Esophagus muscularis mucosa (tissue), 4 donors: ENCODE data around the gene CDKN2B.

DNA sequence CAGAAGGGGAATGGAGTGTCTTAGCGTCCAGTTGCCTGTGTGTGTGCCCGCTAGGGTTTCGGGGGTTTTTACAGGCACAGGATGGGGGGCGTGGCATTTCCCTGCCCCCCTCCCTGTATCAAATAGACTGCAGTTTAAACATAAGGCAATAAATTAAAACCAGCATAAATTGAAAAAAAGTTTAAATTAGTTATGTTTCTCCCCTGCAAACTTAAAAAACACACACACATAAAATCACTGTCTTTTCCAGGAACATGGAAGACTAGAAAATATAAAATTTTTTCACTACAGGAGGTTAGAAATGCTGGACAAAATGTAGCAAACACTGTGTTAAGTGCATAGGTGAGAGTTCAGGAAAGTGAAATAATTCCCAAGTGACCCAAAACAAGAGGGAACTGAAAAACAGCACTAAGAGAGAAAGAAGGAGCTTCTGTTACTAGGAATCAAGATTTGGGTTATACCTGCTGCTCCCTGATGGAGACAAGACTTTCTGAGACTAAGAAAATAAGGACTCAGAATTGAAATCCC, 69.3 kb downstream of the CDKN2A start:
- PRO-cap, result no peak
- RAMPAGE, long total RNA, 4 experiments, result start-site peak on the plus strand in 1 of 4 experiments, centred at position 323 of the sequence, 6 reads per replicate

DNA sequence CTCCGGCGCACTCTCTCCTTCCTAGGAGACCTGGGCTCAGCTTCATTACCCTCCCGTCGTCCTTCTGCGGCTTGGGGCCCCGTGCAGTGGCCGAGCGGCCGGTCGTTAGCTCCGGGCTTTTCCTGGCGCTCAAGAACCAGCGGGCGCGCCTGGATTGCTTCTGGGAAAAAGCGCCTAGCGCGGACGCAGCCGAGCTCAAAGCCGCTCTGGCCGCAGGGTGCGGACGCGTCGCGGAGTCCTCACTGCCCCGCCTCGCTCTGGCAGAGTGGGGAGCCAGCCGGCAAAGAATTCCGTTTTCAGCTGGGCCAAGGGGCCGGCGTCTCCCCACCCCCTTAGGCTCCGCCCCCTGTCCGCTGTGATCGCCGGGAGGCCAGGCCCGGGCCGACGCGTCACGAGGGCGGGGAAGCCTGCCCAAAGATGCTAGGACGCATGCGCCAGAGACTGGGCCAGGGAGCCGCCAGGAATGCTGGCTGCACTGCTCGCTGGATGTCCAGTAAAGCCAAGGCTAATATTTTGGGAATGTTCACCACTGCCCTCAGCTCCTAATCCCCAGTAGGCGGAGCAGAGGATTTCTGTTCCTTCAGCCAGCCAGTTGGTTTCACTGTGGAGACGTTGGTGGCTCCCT, at the start of gene CDKN2B:
CDKN2B (minus strand) TSS at position 267 of the 625 bp plus-strand sequence.
- PRO-cap, result bidirectional peak, plus-strand start at position 437 of the sequence, minus-strand start at position 259 of the sequence
- RAMPAGE, long total RNA, 4 experiments, result start-site peak on the minus strand in 4 of 4 experiments, centred at positions 203 to 242 of the sequence, 14 to 173 reads per replicate

GRCh38 chr9:22041736-22042357, 32.7 kb upstream of the CDKN2B start:
- PRO-cap, result no peak
- RAMPAGE, long total RNA, 4 experiments, result no peak in any of the 4 experiments

GRCh38 chr9:22050978-22051341, 41.9 kb upstream of the CDKN2B start:
- PRO-cap, result no peak
- RAMPAGE, long total RNA, 4 experiments, result no peak in any of the 4 experiments

DNA sequence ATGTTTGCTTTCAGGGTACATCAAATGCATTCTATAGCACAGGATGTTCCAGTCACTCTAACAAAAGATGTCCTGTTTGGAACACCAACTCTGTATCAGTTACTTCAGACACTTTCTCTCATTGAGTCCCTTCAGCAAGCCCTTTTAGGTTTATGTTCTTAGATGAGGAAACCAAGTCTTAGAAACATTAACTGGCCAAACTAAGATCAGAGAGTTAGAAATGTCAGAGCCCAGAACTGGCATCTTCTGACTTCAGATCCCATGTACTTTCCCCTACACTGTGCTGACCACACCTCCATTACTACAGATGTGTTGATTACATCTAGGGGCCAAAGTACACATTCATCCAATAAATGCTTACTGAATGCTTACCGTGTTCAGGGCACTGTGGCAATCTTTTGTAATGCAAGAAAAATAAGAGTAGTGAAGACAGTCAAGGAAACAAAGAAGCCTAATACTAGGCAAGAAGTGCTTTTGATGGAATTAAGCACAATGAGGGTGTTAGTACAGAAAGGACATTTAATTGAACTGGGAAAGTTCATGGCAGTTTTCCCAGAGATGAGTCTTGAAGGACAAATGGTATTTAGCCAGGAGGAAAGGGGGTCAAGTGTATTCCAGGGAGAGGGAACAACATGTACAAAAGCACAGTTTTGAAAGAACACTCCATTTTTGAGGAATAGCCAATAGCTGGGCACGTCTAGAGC, 89.6 kb upstream of the CDKN2B start:
- PRO-cap, result no peak
- RAMPAGE, long total RNA, 4 experiments, result no peak in any of the 4 experiments

DNA sequence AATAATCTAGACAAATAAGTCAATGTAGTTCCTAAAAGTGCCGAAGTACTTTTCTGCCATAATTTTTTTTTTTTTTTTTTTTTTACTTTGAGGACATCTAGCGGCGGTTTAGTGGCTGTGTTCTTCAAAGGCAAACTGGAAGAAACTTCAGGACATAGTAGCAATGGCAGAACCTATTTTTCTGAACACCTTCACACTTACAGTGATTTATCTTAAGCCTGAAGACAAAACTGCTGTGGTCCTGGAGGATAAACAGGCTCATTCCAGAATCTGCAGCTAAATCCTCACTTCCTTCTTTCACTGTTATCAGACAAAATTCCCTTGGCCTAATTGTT, 207.6 kb upstream of the DMRTA1 start:
- PRO-cap, result no peak
- RAMPAGE, long total RNA, 4 experiments, result no peak in any of the 4 experiments

DNA sequence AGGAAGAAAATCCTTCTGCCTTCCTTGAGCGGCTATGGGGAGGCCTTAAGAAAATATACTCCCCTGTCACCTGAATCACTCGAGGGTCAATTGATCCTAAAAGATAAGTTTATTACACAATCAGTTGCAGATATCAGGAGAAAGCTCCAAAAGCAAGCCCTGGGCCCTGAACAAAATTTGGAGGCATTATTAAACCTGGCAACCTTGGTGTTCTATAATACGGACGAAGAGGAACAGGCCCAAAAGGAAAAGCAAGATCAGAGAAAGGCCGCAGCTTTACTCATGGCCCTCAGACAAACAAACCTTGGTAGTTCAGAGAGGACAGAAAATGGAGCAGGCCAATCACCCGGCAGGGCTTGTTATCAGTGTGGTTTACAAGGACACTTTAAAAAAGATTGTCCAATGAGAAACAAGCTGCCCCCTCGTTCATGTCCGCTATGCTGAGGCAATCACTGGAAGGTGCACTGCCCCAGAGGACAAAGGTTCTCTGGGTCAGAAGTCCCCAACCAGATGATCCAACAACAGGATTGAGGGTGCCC, 9.3 kb upstream of the DMRTA1 start:
- PRO-cap, result no peak
- RAMPAGE, long total RNA, 4 experiments, result no peak in any of the 4 experiments

- PRO-cap, result no peak
- RAMPAGE, long total RNA, 4 experiments, result no peak in any of the 4 experiments
Observed at GRCh38 chr9:22820668-22820961, 374.0 kb downstream of the DMRTA1 start.

GRCh38 chr9:24202038-24202325, 343.7 kb downstream of the IZUMO3 start:
- PRO-cap, result no peak
- RAMPAGE, long total RNA, 4 experiments, result no peak in any of the 4 experiments

GRCh38 chr9:26975520-26976802, 19.7 kb downstream of the IFT74 start:
- PRO-cap, result no peak
- RAMPAGE, long total RNA, 4 experiments, result no peak in any of the 4 experiments

- PRO-cap, result no peak
- RAMPAGE, long total RNA, 4 experiments, result no peak in any of the 4 experiments
Observed at GRCh38 chr9:27110322-27110707, 1.3 kb downstream of the TEK start.

DNA sequence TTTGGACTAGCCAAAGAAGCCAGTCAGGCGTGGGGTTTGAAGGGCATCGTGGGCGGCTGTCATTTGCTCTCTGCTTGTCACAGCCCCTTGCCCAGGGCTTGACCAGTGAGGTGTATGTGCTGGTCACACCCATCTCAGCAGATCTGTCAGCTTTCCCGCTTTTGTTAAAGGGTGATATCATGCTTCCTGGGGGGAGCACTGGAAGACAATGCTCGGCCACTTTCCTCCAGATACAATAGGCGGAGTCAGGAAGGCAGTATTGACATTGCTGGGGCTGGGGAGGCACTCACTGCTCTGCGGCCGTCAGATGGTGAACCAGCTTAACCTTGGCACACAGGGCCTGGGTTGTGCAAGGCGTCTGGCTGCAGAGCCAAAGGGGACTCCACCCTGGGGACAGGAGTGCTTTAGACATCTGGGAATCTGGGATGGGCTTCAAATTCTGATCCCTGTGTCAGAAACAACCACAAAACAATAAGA, 8.7 kb downstream of the TEK start:
- PRO-cap, result bidirectional peak, plus-strand start at position 262 of the sequence, minus-strand start at position 148 of the sequence
- RAMPAGE, long total RNA, 4 experiments, result no peak in any of the 4 experiments

- PRO-cap, result no peak
- RAMPAGE, long total RNA, 4 experiments, result no peak in any of the 4 experiments
Observed at GRCh38 chr9:27280736-27281573, 16.0 kb downstream of the EQTN start.

DNA sequence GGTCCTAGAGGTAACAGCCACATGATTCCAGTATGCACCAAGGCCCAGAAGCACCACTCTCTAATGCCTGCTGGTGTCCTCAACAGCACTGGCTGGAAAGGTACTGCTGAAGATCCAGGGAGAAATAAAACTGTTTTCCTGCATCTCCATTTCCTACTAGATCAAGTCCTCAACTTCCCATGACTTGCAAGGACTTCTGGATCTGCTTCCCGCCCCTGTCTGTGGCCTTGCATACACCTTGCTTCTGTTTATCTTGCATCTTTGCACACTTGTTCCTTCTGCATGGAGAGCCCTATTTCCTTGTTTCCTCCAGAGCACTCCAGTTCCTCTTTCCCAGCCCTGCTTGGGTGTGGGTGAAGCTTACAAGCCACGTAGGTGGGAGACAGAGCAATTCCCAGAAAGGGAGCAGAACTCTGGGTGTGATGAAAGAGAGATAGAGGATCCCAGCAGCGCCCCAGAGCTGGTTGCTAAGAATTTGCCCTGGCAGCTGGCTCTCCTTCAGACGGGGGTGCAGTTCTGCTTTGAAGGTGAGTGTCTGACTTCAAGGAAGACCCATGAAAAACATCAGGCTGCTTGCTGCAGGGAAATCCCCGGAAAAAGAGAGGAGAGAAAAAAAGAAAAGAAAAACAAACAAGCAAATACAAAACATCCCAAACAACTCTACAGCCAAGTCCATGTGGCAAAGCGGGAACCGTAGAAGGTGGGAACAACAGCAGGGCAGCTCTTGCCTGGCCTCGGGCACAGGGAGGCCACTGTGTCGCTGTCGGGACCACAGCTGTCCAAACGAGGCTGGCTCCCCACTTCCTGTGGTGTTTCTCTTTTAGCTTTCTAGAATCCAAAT, 41.2 kb upstream of the EQTN start:
- PRO-cap, result no peak
- RAMPAGE, long total RNA, 4 experiments, result no peak in any of the 4 experiments

DNA sequence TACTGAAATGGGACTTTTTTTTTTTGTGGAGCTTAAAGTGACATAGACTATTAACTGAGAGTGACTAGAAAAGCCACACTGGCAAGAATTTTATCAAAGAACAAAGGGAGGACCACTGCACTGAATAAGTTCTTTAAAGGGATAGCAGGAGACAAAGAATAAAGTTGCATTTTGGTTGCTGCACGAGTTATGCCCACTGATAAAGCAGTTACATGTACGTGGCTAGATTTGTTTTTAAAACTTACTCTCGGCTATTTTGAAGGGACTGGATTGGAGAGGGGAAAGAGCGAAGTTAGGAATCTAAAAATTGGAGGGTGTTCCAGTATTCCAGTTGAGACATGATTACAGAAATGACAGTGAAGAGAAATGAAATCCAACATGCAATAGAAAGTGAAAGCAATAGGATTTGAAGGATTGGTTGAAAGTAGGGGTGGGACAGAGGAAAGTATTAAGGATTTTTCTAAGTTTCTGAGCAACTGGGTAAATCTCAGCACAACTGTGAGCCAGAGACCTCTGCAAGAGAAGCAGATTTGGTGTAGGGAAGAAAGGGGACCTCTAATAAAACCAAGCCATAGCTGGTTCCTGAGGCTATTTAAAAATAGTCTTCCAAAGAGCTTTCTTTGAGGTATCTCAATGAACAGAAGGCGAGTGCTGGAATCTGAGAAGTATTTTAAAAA, 110.6 kb upstream of the IFNK start:
- PRO-cap, result bidirectional peak, plus-strand start at position 493 of the sequence, minus-strand start at position 344 of the sequence
- RAMPAGE, long total RNA, 4 experiments, result no peak in any of the 4 experiments

DNA sequence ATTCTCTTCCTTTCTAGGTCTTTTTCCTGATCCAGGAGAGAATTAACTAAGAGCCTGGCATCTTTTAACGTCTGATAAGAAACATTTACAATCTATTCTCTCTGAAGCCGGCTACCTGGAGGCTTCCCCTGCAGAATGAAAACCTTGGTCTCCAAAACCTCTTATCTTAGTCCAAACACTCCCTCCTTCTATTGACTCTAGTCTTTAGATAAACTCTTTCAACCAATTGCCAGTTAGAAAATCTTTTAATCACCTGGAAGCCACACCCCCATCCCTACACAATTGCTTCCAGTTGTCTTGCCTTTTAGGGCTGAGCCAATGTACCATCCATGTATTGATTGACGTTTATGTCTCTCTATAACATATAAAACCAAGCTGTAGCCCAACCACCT, 297.1 kb downstream of the LINGO2 start:
- PRO-cap, result no peak
- RAMPAGE, long total RNA, 4 experiments, result no peak in any of the 4 experiments

DNA sequence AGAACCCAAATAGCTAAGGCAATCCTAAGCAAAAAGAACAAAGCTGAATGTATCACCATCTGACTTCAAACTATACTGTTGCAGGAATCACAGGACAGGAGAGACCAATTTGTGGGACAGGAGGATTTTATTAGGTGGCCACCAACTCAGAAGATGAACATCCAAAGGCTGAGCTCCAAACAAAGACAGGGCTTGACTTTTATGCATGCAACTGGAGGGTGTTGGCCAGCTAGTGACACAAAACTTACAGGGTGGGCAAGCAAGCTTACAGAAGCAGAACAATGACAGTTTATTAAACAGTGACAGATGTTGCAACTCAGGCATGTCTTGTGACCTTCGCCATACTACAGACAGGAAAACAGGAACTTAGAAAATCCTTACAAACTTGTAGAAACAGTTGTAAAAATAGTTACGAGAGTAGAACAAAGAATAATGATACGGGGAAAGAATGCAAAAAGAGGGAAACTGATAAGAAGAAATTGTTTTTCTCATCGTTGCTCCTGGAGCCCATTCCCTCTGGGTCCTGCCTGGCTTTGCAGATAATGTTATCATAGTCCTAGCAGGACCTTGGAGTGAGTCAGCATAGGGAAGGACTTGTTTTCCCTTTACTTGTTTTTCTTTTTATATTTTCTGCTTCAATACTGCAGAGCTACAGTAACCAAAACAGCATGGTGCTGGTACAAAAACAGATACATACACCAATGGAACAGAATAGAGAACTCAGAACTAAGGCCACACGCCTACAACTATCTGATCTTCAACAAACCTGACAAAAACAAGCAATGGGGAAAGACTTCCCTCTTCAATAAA, 1088.0 kb upstream of the LINGO2 start:
- PRO-cap, result no peak
- RAMPAGE, long total RNA, 4 experiments, result no peak in any of the 4 experiments

DNA sequence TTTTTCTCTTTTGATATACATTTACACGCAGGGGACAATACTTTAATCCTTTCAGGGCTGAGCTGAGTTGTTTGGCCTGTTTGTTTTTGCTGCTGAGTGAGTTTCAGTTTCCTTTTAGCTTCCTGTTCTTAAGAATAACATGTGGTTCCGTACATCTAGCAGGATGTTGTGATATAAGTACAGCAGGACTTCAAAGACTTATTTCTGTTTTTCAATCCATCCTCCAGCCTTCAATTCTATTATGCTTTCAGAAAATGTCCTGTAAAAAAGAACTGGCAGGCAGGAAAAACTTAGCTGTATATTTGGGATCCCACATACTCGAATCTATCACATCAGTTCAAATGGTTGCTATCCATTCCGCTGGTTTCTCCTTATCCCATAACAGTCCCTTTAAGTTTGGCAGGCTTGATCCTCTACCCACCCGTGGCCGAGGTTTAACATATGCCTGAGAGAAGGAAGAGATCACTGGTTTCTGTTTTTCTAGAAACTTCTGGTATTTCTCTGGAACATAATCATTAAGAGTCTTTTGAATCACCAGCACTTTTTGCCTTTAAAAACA, 1037.2 kb upstream of the ACO1 start:
- PRO-cap, result no peak
- RAMPAGE, long total RNA, 4 experiments, result no peak in any of the 4 experiments

DNA sequence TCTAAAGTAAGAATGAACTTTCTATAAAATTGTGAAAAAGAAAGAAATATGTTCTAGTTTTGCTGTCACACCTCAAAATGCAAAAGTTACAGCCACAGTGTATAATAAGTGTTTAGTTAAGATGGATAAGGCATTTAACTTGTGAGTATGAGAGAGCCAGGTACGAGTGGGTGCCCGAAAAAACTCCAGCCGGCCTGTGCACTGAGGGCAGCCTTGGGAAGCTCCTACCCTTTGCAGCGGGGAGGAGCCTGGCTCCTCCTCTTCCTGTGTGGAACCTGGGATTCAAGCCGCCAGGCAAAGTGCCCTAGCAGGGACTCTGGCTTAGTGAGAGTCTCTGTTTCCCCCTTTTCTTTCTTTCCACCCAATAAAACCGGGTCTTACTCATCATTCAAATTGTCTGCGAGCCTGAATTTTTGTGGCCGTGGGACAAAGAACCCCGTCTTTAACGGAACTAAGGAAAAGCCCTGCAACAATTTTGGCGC, 536.0 kb upstream of the ACO1 start:
- PRO-cap, result no peak
- RAMPAGE, long total RNA, 4 experiments, result no peak in any of the 4 experiments

GRCh38 chr9:32004634-32004941, 379.9 kb upstream of the ACO1 start:
- PRO-cap, result no peak
- RAMPAGE, long total RNA, 4 experiments, result no peak in any of the 4 experiments